ENCODE measurements around a stretch of chr7.

- PRO-cap, 2 experiments = no peak in any of the 2 experiments
Observed at GRCh38 chr7:73796797-73797104, 26.7 kb upstream of the CLDN3 start.

GRCh38 chr7:74022897-74023590, 4.9 kb upstream of the ELN start:
- PRO-cap, 2 experiments = no peak in any of the 2 experiments

- PRO-cap, 2 experiments = no peak in any of the 2 experiments
Observed at GRCh38 chr7:74194478-74195361, 15.1 kb upstream of the LAT2 start.

DNA sequence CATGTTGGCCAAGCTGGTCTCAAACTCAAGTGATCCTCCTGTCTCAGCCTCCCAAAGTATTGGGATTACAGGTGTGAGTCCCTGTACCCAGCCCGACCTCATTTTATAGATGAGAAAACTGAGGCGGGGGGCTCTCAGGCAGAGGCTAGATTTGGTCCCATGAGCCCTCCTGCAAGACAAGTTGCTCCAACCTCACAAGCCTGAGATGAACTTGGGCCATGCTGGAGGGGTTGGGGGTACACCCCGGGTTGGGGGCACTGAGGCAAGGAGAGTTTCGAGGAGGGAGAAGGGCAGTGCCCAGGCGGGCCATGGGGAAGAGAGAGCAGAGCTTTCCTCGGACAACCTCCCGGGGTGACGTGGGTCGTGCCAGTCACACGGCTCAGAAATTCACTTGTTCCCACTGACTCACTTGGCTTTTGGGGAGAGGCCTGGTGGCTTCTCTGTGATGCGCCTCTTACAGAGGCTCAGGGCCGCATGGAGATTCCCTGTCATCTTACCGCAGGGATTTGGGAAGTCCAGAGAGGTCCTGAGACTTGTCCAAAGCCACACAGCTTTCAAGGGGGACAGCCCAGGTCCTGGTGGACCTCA, 2.8 kb downstream of the LAT2 start:
- PRO-cap, 2 experiments = no peak in any of the 2 experiments

GRCh38 chr7:74217203-74218434, 7.8 kb downstream of the LAT2 start:
- PRO-cap, 2 experiments = no peak in any of the 2 experiments

DNA sequence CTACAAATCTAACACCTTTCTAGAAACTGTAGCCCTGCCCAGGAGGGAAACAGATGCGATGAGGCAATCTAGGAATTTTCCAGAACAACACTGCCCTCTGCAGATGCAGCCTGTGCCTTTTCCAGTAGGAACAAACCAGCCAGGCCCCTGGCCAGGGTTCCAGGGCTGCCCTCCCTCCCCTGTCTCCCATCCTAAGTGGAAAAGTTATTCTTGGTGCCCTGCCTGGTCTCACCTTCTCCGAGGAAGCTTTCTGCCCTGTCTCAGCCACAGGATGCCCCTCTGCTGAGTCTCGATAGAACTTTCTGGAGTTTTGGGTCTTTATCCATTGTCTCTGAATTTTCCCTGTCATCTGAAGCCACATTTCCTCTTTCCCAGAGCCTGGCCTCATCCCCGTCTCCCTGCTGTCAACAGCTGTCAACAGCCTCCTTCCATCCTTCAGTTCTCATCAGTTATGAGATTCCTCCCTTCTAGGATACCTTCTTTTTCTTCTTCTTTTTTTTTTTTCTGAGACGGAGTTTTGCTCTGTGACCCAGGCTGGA, 59.0 kb upstream of the GTF2IRD1 start:
- PRO-cap, 2 experiments = no peak in any of the 2 experiments

DNA sequence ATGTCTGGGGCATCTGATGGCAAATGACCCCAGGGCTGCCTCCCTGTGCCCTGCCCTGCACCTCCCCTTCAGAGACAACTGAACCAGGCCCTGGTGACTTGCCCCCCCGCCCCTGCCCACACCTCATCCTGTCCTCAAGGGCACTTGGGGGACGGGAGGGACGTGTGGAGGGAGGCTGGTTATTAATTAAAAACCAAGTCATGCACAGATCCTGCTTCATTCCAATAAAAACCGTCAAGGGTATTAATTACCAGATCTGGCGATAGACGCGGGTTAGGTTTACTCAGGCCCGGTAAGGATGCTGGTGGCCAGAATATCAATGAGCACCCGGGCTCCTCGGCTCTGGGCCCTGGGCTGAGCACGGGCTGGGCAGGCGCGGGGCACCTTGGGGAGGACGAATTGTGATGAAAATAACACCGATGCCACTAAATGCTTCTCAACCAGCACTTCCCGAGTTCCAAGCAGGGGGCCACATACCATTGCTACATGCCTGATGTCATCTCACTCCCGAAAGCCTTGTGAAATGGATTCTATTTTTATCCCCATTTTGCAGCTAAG, 24.5 kb upstream of the GTF2IRD1 start:
- PRO-cap, 2 experiments = no peak in any of the 2 experiments

GRCh38 chr7:74505400-74505830, 51.7 kb downstream of the GTF2IRD1 start:
- PRO-cap, 2 experiments = no peak in any of the 2 experiments

DNA sequence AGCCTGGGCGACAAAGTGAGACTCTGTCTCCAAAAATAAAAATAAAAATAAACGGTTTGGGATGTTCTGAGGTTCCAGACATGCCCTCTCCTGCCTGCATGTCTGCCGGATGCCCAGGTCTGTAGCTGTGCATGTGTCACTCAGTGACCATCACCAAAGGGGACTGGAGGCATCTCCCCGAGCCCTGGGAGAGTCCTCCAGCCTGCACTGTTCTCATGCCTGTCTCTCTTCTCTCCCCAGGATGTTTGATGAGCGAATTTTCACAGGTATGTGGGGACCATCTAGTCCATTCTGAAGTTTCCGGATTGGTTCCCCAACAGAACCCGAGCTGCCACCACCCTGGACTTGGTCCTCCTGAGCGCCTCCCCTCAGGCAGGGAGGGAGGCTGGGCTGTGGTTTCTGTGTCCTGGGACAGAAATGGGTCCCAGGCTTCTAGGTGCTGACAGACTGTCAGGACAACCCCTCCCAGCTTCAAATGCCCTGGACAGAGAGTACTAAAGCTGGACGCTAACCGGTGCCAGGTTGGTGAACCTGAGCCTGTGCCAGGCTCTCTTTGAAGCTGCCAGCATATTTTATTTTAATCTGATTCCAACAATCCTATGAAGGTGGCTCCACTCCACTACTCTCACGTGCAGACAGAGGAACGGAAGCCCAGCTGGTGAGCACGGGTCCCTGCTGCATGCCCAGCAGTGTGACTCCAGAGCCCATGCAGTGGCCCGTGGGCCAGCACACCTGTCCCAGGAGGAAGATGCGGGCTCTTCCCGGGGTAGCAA, 81.4 kb downstream of the GTF2IRD1 start:
- PRO-cap, 2 experiments = no peak in any of the 2 experiments

GRCh38 chr7:74589698-74590243, 67.7 kb upstream of the GTF2I start:
- PRO-cap, 2 experiments = no peak in any of the 2 experiments

DNA sequence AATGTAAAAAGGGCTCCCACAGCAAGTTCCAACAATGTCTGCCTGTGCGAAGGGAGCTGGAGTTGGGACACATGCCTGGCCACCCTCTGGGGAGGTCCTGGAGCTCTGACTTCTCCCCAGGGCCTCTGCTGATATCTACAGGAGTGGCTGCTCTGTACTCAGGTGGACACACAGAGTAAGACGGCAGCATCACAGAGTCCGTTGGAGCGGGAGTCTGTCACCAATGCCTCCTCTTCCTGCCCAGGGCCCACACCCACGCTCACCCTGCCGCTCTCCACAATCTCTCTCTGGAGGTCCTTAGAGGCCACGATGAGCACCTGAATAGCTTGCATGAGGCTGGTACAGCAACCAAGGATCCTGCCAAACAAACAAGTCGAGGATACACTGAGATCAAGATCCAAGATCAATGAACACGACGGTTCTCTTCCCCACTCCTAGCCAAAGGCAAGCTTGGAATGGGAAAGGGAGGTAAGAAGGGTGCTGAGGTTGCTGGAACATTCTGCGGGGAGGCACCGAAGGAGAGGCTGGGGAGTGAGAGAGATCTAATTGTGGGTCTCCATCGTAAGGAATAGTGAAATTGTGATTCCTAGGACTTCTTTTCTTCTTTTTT, 54.7 kb downstream of the SPDYE5 start:
- PRO-cap, 2 experiments = no peak in any of the 2 experiments

DNA sequence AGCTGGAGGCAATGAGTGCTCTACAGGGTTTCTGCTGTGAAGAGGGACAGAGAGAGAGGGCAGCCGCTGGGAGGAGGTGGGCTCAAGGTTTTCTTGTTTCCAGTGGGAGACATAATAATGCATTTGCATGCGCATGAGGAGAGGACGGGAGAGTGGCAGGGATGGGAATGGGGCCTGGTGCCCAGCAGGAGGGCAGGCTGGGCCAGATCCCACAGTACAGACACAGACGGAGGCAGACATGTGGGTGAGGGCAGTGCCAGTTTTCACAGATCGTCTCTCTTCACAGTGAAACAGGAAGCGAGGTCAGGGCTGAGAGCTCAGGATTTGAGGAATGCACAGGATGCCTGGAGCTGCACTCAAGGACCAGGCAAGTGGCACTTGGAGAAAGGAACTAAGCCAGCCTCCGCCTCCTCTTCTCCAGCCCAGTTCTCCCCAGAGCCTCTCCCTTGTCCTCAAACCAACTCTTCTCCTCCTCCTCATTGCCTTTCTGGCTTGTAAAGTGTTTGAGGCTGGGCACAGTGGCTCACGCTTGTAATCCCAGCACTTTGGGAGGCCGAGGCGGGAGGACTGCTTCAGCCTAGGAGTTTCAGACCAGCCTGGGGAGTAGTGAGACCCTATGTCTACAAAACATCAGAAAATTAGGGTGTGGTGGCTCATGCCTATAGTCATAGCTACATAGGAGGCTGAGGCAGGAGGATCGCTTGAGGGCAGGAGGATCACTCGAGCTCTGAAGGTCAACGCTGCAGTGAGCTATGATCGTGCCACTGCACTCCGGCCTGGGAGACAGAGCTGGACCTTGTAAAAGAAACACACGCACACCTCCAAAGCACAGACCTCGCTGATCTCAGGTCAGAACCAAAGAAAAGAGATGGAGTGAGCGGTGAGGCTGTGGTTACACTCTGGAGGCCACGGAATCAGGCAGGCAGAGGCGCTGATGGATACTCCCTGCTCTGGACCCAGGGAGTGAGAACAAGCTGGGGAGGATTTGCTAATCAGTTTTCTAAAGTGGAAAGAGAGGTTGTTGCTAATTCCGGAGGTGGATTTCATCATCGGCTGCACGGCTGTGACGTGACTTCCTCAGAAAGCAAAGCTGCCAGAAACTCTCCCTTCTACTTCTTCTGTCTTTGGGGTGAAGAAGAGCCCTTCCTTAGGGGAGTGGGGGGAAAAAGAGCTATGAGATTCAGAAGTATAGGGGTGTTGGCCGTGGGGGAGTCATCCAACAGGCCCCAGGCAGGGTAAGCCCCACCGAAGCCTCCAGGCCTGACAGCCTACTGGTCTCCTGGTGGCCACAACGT, 115.0 kb downstream of the HIP1 start:
- PRO-cap, 2 experiments = no peak in any of the 2 experiments

GRCh38 chr7:75639711-75640319, 98.9 kb downstream of the HIP1 start:
- PRO-cap, 2 experiments = no peak in any of the 2 experiments

- PRO-cap, 2 experiments = no peak in any of the 2 experiments
Observed at GRCh38 chr7:75662759-75663498, 75.8 kb downstream of the HIP1 start.

DNA sequence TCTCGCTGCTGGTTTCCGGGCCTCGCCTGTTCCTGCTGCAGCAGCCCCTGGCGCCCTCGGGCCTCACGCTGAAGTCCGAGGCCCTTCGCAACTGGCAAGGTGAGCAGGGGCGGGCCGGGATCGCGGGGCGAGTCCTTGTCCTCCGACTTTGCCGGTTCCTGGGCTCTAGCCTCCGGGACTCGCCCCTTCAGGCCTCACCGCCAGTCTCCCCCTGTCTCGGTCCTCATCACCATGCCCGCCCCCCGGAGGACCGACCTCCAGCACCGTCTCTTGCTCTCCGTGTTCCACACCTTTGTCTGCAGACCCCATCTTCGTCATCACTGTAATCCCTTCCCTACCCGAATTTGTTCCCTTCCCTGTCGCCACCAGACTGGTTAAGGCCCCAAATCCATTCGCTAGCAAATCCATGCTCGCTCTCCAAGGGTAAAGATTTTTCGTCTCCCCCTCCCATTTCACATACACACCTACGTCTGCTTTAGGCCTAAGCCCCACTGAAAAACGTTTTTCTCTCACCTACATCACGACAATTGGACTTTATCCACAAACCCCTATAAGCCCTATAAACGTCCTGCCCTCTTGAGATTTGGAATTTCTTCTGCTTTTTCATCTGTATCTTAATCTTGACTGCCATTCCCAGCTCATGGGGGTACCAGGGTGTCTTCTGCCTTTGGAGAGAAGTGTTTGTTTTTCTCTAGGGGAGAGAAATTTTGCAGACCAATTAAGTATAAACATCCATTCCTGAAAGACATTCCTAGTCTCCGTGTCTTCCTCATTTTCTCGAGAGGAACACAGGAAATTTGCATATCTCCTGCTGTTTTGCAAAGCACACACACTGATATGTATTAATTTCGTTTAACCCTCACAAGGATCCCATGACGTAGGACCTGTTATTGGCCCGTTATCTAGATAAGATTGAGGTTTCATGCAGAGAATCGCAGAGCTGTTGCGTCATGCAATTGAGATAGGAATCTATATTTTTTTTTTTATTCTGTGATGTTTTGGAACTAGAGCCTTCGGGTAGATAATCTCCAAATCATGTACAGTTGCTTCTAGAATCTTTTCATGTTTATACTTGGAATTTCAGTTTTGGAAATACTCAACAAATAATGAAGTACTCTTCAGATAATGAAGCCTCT, 696 bp downstream of the RHBDD2 start:
- PRO-cap, 2 experiments = peak in 2 of 2 experiments; most common plus-strand start position 983 of the sequence (in 1); most common minus-strand start position 839 of the sequence (in 2)

DNA sequence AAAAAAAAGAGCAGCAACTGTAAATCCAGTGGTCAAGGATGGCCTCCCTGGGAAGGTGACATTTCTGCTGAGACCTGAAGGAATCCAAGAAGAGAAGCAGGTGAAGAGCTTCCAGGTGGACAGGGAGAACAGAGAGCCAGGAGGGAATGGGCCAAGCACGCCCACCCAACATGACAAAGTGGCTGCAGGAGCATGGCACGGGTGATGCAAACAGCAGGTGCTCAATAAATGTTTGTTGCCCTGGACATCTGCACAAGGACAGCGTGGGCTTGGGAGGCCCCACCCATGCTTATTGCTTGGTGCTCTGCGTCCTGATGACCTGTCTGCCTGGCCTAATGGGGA, 12.9 kb downstream of the RHBDD2 start:
- PRO-cap, 2 experiments = no peak in any of the 2 experiments

DNA sequence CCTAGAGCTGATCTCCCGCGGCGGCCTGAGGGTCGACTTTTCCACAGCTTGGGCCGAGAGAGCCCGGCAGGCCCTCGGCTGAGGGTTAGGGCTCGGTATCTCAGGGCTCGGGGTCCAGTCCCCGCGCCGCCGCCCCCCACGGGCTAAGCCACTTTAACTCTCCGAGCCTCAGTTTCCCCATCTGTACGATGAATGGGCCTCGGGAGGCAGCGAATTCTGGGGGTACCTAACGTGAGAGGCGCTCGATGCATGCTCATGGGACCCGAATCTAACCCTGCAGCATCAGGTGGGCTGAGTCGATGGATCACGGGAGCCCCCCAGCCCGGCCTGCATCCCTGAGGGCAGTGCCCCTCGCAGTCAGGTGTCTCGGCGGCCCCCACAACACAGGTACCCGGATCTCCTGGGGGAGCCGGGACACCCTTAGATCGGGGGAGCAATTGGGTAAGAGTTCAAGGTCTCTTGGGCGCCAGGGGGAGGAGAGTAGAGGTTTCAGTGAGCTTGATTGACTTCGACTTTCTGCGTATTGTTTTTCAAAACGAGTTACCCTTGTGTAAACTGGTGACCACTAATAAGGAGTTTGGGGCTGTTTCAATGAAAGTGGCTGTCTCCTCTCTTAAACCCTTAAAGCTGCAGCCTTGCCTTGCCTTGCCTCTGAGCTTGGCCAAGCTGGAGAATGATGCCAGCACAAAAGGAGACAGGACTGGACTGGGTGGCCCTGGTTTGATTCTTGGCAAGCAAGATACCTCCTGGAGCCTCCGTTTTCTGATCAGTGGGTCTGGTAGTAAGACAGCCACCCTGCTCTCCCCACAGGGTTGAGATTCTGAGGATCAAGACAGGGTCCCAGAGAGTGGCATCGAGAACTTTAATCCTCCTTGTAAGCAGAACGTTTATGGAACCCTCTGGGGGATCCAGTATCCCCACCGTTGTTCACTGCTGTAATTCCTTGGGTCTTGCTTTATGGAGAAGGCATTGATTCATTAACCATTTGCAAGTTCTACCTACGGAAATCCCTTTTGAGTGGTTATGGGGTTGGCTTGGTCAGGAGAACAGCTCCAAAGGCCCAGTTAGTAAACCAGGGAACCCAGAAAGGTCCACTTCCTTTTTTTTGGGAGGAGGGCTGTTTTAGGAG, 790 bp downstream of the POR start:
- PRO-cap, 2 experiments = no peak in any of the 2 experiments

DNA sequence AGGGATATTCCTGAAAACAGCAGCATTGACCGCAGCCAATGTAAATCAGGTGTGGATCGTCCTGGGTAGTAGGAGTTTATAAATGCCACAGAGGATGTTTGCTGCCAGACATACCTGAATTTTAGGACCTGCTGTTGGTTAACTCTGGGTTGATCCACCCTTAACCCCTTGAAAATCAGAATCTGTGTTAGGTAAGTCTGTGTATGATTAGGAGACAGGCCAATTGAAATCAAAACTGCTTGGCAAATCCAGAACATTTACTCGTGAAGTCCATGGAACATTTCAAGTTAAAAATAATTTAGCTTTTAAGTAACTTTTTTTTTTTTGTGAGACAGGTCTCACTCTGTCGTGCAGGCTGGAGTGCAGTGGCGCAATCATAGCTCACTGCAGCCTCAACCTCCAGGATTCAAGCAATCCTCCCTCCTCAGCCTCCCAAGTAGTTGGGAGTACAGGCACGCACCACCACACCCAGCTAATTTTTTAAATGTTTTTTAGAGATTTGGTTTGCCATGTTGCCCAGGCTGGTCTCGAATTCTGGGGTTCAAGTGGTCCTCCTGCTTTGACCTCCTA, 1.9 kb downstream of the POR start:
- PRO-cap, 2 experiments = no peak in any of the 2 experiments

DNA sequence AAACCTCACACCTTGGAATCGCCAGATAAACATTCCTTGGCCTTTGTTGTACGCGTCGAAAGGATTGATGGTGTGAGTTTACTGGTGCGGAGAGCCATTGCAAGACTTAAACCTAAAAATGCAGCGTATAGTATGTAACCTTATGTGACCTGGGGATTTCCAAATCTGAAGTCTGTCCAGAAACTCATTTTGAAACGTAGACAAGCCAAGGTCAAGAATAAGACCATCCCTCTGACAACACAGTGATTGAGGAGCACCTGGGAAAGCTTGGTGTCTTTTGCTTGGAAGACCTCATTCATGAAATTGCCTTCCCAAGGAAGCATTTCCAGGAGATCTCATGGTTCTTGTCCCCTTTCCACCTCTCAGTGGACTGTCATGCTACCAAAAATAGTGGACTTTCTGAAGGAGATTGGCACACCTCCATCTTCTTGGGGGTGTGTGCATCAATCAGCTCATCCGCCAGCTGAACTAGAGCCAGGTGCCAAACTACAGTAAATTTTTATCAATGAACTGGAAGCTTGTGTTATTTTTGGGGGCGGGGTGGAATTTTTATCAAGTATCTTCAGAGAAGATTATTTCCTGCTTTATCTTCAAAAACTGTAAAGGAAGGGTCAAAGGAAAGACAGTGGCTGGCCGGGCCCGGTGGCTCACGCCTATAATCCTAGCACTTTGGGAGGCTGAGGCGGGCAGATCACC, 8.2 kb downstream of the POR start:
- PRO-cap, 2 experiments = no peak in any of the 2 experiments

DNA sequence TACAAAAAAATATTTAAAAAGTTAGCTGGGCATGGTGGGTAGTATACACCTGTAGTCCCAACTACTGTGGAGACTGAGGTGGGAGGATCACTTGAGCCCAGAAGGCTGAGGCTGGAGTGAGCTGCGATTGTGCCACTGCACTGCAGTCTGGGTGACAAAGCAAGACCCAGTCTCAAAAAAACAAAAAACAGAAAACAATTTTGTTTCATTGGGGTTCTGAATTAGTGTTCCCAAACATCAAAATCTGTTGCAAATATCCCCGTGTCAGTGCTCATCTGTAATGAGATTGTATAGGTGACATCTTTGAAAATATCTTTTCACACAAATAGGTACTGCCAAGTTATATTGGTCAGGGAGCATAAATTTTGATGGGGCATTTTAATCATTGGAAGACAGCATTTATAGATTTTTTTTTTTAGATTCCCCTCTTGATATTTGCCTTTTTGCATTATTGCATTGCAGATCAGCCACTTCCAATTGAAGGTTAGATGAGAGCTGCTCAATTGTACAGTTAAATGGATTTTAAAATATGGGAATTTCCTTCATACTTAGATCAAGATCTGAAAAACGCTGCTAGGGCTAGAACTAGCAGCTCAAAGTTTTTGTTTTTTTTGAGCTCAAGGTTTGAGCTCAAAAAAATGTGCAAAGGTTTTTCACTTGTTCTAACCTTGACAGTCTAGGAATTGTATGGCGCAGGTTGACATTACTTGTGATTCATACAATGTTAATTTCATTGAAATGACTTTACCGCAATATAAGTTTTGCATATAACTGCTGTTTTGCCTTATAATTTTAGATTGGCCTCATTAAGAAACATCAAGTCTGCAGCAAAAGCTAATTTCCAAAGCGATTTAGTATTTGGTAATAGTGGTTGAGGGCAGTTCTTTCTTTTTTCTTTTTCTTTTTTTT, 27.4 kb downstream of the POR start:
- PRO-cap, 2 experiments = no peak in any of the 2 experiments

All from helper T cell (primary cell).